Thoracic aorta endothelial cell (primary cell): ENCODE results near the genes SATB1 and KCNH8.

- CAGE, long polyA plus RNA = no peak
These were observed 84.1 kb downstream of the SATB1 start for GRCh38 chr3:18341093-18341478.

- CAGE, long polyA plus RNA = no peak
These were observed 76.0 kb downstream of the SATB1 start for GRCh38 chr3:18348950-18349699.

GRCh38 chr3:18424794-18425581, at the start of gene SATB1:
Gene SATB1, minus strand, starts transcription at chr3:18425339.
- CAGE, long polyA plus RNA = no peak

DNA sequence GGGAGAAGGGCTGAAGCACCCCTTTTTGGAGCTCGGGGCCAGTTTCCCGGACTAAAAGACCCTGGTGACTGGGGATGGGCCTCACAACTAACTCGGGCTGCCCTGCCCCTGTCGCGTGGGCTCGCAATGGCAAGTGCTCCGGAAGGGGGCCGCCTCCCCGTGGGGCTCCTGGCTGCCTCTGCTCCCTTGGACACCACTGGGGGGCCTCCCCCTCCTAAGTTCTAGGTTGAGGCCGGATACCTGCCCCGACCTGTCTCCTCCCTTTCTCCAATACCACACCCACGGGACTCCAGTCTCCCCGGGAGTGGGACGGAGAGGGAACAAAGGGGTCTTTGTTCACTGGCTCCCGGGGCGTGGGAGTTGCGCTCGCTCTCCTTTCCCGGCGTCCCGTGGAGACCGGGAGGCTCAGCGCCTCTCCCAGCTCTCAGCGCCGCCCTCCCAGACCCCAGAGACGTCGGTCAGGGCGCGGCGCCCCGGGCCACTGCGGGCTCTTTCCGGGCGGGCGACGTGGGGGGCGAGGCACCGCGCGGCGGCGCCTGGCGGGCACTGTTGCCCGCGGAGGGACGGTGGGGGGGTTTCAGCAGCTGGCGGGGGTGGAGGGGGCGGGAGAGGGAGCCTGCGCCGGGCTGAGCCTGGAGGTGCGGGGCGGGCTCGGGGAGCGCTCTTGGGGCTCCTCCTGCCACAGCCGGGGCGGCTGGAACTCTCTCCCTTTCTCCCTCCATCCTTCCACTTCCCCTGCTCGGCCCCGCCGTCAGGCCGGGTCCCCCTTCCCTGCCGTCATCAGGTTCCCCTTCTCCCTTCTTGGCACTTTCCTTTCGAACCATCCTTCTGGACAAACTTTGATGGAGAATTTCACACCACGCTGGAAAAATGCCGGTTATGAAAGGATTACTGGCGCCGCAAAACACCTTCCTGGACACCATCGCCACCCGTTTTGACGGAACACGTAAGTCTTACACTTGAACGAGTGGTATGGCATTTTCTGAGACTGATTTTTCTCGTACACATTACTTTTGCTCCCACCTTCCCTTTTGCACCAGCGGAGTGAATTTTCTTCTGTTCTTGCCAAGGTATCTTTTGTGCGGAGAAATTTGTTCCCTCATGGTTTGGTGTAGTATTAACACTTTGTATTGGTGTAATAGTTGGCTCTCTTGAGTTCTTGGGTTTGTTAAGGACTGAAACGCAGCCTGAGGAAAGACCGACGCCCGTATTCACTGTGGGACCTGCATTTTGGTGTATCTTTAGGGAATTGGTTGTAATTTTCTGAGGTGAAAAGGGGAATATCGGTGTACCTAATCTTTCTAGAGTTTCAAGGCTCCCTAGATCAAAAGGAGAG, at the start of gene KCNH8:
Gene KCNH8, plus strand, starts transcription at position 661 of the 1,336 bp plus-strand sequence.
- CAGE, long polyA plus RNA = no peak

DNA sequence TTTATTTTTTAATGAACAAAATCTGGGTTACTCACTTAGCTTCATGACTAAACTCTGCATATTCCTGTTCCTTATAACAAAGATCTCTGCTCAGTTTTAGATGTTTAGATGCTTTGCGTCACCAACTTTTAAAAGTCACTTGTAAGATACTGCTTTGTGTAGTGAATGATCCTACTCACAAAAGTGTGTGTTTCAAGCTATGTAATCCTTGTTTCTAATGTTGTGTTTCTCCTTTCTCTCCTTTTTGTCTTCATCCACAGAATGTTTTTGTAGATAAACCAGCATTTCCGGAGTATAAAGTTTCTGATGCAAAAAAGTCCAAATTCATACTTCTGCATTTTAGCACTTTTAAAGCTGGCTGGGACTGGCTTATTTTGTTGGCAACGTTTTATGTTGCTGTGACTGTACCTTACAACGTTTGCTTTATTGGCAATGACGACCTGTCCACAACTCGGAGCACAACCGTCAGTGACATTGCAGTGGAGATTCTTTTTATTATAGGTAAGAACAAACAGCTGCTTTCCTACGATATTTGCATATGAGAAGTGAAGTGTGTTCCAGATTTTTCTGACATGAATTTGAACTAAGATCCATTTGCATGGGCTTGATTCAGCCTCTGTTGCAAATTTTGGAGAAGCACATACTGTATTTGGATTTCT, 199.3 kb downstream of the KCNH8 start:
- CAGE, long polyA plus RNA = no peak

- CAGE, long polyA plus RNA = no peak
These were observed 284.4 kb downstream of the KCNH8 start for GRCh38 chr3:19432624-19433107.

DNA sequence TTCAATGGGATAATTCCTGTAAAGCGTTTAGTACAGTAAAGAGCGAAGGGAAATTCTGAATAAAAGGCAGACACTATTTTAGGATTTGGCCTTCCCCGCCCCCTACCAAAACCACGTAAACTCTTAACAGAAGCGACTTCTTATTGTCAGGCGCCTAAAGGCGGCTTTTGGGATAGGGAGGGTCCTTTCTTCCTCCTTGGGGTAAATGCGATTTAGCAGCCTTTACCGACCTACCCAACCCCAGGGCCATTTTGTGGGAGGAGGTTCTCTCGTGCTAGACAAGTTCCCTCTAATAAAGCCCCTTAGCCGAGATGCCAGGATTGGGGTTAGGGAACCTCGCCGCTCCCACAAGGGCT, 505 bp upstream of the RAB5A start:
- CAGE, long polyA plus RNA = no peak

GRCh38 chr3:20023545-20024295, 11.7 kb upstream of the PP2D1 start:
- CAGE, long polyA plus RNA = no peak

DNA sequence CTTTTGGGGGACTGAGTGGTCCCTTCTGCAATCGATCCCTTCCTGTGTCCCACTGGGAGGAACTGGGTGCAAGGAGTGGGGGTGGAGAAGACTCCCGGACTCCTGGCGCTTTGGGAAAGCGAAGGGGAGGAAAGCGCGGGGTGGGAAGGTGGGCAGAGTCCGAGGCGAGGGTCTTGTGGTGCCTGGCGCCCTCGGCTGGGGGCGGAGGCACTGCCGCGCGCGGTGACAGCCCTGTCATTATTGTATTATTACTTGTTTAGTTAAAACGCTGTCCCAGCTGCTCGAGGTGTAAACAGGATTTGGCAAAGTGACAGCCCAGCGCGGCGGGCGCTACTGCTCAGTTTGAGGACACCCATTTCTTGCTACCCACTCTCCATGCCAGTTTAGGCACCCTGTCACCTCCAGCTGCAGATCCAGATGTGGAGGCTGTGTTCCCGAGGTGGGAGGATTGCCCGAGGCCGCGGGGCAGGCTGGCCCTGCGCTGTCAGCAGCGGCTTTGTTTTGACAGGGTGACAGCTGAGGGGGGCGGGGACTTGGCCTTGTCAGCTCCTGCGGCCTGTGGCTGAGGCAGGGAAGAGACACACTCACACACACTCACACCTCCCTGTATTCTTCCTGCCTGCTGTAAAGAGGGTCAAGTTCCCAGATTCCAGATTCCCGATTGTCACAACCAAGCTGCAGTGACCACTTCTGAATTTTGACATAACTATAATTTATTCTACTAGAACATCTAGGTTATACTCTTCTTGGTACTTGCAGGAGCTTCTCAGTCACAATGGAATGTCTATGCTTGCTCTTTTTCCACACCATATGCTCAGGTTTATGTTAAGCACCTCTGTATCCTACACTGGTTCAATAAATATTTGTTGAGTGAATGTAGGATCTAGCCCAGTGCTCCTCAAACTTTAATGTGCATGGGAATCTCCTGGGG, 1.2 kb downstream of the KAT2B start:
- CAGE, long polyA plus RNA = no peak

DNA sequence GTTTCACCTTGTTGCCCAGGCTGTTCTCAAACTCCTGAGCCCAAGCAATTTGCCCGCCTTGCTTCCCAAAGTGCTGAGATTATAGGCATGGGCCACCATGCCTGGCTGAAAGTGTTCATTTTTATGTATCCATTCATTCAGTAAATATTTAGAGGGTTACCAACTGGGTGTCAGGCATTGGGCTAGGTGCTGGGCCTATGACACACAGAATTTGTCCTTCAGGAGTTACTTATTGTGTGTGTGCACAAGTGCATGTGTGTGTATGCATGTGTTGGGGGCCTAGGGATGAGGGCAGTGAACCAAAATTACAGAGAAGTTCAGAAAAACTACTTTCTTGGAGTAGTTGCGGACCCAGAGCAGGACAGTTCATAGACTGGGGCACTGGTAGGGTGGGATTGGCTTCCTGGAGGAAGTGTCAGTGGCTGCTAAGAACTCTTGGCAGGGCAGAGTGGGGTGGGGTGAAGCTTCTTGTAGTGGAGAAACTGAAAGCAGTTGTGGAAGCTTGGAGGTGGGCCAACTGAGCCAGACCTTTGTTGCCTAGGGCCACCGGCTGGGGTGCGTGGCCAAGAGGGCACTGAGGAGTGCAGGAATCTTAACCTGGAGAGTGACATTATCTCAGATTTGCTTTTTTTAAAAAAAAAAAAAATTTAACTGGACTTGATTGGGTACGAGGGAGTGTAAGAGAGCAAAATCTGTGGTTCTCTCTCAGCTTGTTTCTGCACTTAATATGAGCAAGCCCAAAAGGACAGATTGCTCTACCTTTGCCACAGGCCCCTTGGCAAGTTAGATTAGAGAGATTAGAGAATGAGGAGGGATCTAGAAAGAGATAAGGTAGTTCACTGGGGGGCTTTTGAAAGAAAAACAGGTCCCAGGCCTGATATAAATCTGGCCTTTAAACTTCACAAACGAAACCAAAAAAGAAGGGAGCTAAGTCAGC, 3.1 kb downstream of the KAT2B start:
- CAGE, long polyA plus RNA = no peak

GRCh38 chr3:20080968-20081734, 40.9 kb downstream of the KAT2B start:
- CAGE, long polyA plus RNA = no peak

DNA sequence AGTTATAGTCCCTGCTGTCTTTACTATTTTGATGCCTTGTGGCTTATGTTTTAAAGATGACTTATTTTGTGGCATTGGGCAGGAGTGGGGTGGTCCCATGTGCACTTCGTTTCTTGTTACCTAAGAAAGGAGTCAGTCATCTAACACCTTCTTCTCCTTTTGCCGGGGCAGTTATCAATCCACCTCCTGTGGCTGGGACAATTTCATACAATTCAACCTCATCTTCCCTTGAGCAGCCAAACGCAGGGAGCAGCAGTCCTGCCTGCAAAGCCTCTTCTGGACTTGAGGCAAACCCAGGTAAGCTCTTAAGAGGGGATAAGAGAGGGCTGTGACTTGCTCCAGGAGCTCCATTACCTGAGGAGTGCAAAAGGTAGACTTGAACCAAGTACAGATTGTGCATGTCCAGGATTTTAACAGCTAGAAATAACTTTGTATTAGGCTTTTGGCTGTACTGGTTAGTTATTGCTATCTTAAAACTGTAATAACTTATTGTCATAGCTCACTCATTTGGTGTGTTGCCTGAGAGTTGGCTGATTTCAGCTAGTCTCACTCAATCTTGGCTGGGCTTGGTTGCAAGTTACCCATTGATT, 66.5 kb downstream of the SGO1 start:
- CAGE, long polyA plus RNA = no peak

DNA sequence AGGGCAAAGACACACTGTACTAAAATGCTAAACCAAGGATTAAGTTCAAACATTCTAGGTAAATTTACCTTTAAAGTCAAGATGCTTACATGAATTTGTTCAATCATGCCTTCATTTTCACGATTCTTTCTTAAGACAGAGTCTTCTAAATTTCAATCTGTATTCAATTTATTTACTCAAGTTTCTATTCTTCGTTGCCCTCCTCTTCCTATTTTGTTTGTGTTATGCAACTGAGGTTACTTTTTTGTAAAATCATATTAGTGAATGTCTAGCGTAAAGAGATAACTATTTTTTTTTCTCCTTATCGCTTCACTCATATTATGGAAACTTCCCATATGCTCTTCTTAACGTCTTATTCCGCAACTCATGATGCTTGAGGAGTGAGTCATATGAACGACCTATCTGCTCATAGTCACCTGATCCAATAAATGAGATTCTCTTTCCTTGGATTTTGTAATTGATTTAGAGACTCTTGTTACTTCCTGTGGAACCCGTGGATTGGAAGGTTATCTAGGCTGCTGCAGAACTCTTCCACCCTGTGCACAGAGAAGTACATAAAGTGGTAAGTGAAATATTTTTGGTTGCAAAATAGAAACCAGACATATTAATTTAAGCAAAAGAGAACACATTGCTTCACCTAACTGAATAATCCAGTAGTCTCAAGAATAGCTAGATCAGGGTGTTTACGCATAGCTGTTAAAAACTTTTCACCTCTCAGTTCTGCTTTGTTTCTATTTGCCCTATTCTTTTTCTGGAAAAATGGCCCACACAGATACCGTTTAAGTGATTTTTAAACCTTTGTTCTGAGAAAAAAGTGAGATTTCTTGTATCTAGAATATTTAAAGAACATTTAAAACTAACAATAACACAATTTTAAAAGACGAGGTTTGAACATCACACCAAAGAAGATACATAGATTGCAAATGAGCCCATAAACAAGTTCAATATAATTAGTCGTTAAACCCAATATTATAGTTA, 719.3 kb upstream of the SGO1 start:
- CAGE, long polyA plus RNA = no peak

DNA sequence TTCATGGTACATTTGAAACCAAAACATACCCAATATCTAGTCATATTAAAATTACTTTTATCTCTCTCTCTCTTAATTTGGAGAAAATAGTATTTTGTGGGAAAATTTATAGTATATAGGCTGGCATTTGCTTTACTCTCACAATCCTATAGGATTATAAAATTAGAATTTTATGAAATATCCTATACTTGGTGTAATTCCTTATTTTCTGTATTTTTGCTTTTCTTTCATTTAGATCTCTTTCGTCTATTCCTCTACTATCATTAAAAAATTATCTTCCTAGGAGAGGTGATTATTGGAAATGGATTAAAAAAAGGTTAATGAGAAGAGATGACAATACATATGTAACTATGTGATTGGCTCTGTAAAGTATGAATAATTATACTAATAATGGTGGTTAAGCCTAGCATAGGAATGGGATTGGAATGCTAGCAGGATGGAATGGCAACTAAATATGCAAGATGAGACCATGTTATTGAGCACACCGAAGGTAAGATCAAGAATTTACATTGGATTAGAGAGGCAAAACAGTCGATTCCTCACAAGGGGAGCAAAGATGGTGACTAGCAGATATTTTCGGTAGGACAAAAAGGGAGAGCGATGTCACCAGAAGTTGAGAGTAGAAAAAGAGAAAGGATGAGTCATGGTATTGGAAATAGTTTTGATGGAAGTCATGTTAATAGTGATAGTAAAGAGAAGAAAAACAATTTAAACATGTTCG, 54.7 kb downstream of the UBE2E2 start:
- CAGE, long polyA plus RNA = no peak

DNA sequence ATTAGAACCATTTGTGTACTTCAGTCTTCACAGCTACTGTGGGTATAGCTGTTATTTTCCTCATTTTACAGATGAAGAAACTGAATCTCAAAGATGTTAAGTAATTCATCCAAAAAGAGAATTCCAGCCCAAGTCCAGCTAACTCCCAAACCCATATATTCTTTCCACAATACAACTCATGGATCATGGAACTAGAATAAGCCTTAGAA, 281.4 kb upstream of the UBE2E1 start:
- CAGE, long polyA plus RNA = no peak

DNA sequence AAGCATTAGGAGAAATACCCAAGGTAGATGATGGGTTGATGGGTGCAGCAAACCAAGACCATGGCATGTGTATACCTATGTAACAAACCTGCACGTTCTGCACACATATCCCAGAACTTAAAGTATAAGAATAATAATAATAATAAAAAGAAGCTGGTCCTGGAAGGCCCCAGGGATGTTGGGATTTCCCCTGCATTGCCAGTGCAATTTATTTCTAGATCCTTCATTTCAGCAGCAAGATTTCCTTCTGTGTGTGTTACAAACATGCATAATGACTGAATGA, 186.9 kb upstream of the UBE2E1 start:
- CAGE, long polyA plus RNA = no peak

DNA sequence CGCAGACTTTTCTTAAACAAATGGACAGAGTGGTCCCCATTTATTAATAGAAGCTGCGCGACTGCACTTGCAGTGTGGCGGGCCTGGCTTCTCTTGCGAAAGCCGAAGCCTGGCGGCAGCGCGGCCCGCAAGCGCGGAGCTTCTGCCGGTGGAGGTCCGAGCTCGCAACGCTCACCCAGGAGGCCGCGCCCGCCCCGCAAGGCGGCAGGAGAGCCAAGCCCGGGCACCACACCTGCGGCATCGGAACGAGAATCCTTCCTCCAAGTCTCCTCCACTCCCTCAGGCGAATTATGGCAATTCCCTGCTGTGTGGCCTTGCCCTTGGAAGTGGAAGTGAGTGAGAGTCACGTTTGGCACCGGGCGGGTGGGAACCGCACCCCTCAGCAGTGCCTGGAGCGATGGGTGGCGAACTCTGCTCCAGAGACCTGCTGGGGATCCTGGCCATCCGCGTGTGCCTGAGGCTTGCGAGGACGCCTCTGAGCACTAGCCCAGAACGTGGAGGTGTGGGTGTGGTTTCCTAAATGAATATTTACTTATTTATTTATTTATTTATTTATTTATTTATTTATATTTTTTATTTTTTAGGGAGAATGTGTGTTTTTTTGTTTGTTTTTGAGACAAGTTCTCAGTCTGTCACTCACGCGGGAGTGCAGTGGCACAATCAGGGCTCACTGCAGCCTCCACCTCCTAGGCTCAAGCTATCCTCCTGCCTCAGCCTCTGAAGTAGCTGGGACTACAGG, 133.7 kb upstream of the UBE2E1 start:
- CAGE, long polyA plus RNA = no peak

DNA sequence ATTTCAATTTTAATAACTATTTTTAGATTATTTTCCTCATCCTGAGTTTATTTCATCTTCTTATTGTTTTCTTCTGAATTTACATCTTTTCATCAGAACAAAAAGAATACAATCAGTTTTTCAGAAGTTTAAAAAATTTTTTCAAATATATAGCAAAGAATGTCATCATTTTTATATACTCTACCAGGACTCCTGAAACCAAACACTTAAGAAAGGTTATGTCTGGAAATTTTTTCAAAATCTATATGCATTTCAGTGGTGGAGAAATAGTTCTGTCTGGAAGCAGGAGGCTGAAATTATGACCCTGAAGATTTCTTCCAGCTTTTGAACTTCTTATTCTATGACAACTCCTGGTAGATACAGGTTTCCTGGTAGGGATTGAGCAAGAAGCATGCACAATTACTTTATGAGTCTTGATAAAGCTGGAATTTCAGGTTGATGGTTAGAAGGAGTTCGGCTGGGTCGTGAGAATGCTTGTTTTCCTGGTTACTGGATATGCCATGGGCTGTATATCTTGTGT, 1.5 kb upstream of the UBE2E1 start:
- CAGE, long polyA plus RNA = no peak

- CAGE, long polyA plus RNA = no peak
These were observed 250.1 kb downstream of the THRB start for GRCh38 chr3:24244505-24245004.

GRCh38 chr3:24335903-24336319, 158.7 kb downstream of the THRB start:
- CAGE, long polyA plus RNA = no peak